Tibial artery (tissue), 1 donor: ENCODE measurements around the genes OR6C4, CDK2, SUOX and ERBB3.

GRCh38 chr12:54527157-54527699 lies 22.2 kb upstream of the PDE1B start:
- PRO-cap: no peak

DNA sequence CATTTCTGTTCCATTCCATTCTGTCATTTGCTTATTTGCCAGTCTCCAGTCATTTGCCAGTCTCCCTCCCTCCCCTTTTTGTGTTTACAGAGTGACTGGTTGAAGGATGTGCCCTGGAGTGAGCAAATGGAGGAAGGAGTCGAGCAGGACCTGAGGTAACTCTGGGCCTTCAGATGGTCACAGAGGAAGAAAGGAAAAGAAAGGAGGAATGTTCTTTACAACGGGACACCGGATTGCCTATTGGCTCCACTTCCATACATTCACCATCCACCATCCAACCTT lies 17.9 kb upstream of the DCD start:
- PRO-cap: no peak

DNA sequence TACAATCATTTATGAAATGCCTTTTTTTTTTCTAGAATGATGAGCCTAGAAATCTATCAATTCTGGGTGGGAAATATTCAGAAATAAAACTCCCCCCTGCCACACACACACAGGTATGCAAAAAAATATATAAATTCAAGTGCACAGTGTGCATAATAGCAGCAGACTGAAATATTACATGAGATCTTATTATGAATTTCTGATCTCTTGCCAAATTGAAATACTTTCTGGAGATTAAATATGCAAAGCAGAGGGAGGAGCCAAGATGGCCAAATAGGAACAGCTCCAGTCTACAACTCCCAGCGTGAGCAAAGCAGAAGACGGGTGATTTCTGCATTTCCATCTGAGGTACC lies 8.4 kb upstream of the OR6C68 start:
- PRO-cap: no peak

GRCh38 chr12:55549452-55549754 lies at the start of gene OR6C4:
TSS of gene OR6C4 (plus strand) at chr12:55549602.
- PRO-cap: no peak

- PRO-cap: no peak
Observed at GRCh38 chr12:55711836-55712825, 3.7 kb upstream of the BLOC1S1 start.

DNA sequence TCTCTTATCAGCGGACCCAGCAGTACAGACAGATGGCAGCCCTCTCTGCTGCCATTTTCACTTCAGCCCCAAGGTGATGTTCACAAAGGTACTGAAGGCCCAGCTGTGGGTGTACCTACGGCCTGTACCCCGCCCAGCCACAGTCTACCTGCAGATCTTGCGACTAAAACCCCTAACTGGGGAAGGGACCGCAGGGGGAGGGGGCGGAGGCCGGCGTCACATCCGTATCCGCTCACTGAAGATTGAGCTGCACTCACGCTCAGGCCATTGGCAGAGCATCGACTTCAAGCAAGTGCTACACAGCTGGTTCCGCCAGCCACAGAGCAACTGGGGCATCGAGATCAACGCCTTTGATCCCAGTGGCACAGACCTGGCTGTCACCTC lies 5.6 kb downstream of the GDF11 start:
- PRO-cap: no peak

GRCh38 chr12:55816660-55817524 lies 632 bp downstream of the SARNP start:
- PRO-cap: no peak

- PRO-cap: no peak
Observed at GRCh38 chr12:55828025-55828590, 1.3 kb downstream of the DNAJC14 start.

GRCh38 chr12:55831131-55832305 lies 2.1 kb upstream of the DNAJC14 start:
- PRO-cap: unidirectional peak, minus-strand start at chr12:55831492; unidirectional peak, minus-strand start at chr12:55831679

- PRO-cap: no peak
Observed at GRCh38 chr12:55909160-55909760, 18.4 kb downstream of the PYM1 start.

GRCh38 chr12:55925722-55926197 lies 1.9 kb downstream of the PYM1 start:
- PRO-cap: no peak

DNA sequence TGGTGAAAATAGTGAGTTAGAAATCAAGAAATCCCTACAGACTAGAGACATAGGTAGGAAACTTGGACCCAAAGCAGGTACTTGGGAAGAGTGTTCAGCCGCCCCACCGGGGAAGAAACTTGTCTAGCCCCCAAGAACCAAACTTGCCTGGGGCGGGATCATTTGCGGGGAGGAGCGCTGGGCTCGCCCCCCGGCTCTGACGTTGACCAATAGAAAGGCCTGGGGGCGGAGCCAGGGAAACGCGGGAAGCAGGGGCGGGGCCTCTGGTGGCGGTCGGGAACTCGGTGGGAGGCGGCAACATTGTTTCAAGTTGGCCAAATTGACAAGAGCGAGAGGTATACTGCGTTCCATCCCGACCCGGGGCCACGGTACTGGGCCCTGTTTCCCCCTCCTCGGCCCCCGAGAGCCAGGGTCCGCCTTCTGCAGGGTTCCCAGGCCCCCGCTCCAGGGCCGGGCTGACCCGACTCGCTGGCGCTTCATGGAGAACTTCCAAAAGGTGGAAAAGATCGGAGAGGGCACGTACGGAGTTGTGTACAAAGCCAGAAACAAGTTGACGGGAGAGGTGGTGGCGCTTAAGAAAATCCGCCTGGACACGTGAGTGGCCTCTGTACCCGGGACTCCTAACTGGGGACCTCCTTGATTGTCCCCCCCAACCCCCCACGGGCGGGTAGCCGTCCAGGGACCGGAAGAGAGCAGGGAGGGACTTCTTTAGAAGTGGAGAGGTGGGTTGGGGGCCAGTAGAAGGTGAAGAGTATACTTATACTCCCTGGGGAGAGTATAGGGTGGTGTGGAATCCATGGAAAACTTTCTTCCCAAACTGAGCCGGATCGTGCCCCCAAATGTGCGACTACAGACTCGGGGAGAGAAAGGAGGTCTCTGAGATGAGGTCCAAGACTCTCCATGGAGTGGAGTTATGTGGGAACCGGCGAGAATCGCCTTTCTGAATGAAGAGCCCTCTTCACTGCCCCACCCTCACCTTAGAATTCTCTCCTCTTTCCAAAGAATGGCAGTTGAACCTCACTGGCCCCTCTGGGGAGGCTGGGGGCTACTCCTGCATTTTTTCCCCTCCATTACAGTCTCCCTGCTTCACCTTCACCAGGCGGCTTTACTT lies at the start of gene CDK2:
TSS of gene CDK2 (plus strand) at position 300 of the 1,111 bp plus-strand sequence.
- PRO-cap: bidirectional peak, plus-strand start at position 266 of the sequence, minus-strand start at position 145 of the sequence

GRCh38 chr12:55990457-55991292 lies 6.4 kb upstream of the SUOX start:
- PRO-cap: no peak

- PRO-cap: bidirectional peak, plus-strand start at chr12:55997286, minus-strand start at chr12:55997138; unidirectional peak, plus-strand start at chr12:55997516
Observed at GRCh38 chr12:55996976-55998048, at the start of gene SUOX. TSS of gene SUOX (plus strand) at chr12:55997276.

DNA sequence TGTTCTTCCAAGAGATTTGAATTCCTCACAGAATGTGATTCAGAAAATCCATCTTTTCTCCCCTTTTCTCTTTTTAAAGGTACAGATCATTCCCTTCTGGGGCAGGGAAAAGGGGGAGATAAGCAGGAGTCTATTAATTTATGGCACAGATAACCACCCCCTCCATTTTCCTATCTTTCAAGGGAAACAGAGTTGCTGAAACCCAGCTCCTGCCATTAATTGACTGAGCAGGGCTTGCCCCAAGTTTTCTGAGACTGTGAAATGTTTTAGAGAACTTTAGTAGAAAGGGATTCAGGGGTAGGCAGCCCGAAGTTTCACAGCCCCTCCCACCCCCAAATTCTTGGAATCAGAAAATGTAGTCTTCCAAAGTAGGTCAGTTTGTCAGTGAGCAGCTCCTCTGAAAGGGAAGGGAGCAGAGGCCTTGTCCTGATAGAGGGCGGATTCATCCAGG lies 616 bp upstream of the IKZF4 start:
- PRO-cap: no peak

- PRO-cap: no peak
Observed at GRCh38 chr12:56046023-56046645, 4.4 kb downstream of the RPS26 start.

GRCh38 chr12:56079690-56080264 lies at the start of gene ERBB3:
TSS of gene ERBB3 (plus strand) at chr12:56080165.
- PRO-cap: no peak

DNA sequence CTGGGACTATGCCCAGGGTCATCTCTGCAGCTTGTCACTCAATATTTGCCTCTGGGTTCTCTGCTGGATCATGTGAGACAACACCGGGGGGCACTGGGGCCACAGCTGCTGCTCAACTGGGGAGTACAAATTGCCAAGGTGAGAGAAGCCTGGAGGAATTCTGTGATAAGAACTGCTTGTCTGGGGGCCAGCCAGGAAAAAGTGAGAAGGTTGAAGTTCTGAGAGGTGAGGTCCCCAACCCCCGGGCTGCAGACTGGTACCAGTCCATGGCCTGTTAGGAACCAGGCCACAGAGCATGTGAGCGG lies 7.3 kb upstream of the PA2G4 start:
- PRO-cap: no peak

GRCh38 chr12:56102968-56103635 lies 1.3 kb upstream of the PA2G4 start:
- PRO-cap: no peak

GRCh38 chr12:56104854-56105547 lies 642 bp downstream of the PA2G4 start:
- PRO-cap: no peak